Vermiform appendix (tissue), 1 donor: ENCODE data around the genes VPS52 and WDR46.

DNA sequence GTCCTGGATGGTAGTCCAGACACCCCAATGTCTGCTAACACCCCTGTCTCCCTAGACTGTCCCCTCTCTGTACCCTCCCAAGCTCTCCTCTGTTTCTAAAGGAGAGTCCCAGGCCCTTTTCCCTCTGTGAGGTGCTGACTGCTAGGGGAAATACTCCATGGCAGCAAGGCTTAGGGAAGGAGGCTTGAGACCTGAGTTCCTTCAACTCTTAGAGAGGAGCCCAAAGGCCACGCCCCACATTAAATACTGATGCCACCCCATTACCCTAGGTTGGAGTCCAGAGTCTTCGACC, 9.1 kb upstream of the GPSM3 start:
- PRO-cap: unidirectional peak, minus-strand start at position 90 of the sequence

DNA sequence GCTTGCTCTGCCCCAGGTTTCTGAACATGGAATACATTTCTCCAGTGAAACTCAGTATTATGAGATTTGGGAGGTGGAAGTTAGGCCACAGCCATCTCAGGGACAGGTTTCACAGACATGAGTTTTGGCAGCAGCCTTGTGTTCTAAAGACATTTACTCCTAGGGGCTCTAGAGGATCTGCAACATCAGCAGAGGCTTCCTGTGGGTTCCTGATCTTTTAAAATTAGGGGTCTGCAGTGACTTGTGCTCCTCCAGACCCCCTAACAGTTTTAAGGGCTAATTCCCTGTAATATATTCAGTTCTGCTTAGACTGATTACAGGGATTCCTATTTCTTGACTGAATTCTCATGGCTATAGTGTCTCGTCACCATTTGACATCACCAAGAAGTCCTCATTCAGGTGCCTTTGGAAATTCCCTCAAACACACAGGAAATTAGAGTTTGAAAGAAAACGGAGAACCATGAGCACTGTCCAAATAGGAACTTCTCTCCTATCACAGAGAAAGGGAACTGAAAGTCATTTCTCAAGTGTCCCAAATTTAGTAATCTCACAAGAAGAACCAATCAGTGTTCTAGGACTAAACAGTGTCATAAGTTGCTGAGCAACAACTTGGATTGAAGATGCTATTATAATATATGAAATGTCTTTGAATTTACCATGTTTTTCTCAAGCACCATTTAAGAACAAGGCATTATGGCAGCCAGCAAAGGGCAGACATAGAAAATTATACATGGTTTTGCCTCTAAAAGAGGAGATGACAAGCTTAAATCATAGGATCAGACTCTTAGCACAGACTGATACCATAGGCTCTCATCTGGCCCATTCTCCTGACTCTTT, 2.4 kb upstream of the HLA-DRA start:
- PRO-cap: bidirectional peak, plus-strand start at position 436 of the sequence, minus-strand start at position 488 of the sequence

GRCh38 chr6:32441879-32442460, 2.3 kb downstream of the HLA-DRA start:
- PRO-cap: no peak

GRCh38 chr6:32519371-32519707, 10.7 kb downstream of the HLA-DRB5 start:
- PRO-cap: no peak

GRCh38 chr6:32580205-32580897, 9.3 kb downstream of the HLA-DRB1 start:
- PRO-cap: no peak

DNA sequence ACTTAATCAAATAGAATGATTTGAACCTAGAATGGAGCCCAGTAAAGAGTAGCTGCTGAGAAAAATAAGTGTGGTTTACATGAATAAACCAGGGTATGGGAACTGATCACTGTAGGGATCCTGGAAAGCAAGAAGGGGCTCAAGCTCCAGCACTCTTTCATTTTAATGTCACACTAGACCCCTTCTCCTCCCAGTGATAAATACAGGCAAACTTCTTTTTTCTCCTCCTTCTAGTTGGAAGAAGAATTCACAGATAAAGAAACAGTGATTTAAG, 1.8 kb downstream of the HLA-DRB1 start:
- PRO-cap: no peak

- PRO-cap: no peak
These were observed 1.4 kb downstream of the HLA-DRB1 start for GRCh38 chr6:32588138-32588810.

- PRO-cap: bidirectional peak, plus-strand start at chr6:32610038, minus-strand start at chr6:32609867; bidirectional peak, plus-strand start at chr6:32610329, minus-strand start at chr6:32610316
These were observed 20.1 kb upstream of the HLA-DRB1 start for GRCh38 chr6:32609331-32610605.

DNA sequence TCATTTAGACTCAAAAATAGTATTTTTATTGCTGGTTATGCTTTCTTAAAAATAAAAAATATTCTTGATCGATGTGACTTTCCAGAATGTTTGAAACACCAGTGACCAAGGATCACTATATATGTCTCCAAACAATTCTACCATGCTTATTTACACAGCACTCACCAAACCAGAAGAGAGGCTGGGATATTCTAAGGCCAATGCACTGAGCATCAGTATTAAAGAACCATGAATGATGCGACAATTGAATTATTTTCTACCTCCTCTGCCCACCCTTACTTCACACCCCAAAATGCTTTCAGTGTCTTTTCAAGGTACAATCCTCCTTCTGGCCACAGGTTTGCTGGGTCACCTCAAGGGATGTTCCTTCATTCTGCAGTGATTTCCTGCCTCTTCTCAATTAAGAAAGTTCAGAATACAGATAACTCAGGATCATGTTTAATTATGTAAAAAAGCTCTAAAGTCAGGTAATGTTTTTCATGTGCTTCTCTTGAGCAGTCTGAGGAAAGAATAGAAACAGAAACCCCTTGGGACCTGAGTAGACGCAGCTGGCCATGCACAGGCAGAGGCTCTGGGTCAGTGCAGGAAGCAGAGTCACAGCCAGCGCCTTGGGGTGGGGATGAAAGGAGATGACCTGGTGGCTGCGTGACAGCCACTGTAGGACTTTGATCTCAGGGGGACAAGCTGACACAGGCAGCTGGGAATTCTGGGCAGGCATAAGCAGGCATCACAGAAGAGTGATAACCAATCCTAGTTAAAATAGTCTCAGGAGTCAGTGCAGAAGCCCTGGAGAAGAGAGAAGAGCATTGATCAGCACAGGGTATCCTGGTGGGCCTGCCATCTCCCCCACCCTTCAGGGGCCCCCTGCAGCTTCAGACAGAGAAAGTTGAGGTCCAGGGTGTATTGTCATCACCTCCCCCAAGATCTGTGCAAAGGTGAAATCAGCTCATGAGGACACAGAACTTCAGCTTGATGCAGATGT, 6.7 kb downstream of the HLA-DQB1 start:
- PRO-cap: unidirectional peak, plus-strand start at position 538 of the sequence

GRCh38 chr6:32850153-32850772, 3.2 kb downstream of the TAP1 start:
- PRO-cap: no peak

- PRO-cap: no peak
These were observed 853 bp downstream of the PSMB9 start for GRCh38 chr6:32854799-32855291.

GRCh38 chr6:32943923-32944290, 3.1 kb upstream of the HLA-DMB start:
- PRO-cap: no peak

- PRO-cap: bidirectional peak, plus-strand start at chr6:32971708, minus-strand start at chr6:32971601; bidirectional peak, plus-strand start at chr6:32972202, minus-strand start at chr6:32972073
These were observed 3.1 kb downstream of the BRD2 start for GRCh38 chr6:32971295-32972108.

DNA sequence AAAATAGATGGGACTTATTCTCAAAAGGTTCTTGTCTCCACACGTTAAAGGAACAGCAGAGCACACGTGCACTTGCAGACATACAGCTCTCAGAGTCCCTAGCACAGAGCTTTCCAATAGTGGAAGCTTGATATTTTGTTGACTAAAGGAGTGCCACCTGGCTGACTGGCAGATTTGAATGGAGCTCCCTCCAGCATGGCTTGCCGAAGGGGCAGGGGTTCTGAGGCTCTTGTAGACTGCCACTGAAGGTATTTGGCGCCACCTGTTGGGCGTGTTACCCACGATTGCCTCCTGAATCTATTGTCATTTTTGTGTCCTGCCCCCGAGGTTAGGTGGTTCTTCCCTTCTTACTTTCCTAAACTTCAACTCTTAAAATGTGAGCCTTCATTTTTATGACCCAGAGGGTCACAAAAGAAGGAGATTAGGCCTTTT, 16.3 kb downstream of the BRD2 start:
- PRO-cap: no peak

DNA sequence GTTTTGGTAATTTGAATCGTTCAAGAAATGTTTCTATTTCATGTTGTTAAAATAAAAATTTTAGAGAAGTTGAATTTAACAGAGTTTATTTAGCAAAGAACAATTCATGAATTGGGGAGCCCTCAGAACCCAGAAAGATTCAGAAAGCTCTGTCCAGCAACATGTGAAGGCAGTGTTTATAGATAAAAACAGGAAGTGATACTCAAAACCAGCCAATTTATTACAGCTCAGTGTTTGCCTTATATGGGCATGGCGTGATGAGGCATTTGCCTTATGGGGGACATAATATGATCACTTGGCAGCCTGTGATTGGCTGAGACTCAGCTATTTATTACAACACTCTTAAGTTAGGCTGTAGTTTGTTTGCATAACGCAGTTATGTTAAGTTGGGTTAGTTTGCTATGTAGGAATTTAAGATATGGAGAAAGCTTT, 13.8 kb upstream of the HLA-DPB1 start:
- PRO-cap: unidirectional peak, minus-strand start at position 139 of the sequence

DNA sequence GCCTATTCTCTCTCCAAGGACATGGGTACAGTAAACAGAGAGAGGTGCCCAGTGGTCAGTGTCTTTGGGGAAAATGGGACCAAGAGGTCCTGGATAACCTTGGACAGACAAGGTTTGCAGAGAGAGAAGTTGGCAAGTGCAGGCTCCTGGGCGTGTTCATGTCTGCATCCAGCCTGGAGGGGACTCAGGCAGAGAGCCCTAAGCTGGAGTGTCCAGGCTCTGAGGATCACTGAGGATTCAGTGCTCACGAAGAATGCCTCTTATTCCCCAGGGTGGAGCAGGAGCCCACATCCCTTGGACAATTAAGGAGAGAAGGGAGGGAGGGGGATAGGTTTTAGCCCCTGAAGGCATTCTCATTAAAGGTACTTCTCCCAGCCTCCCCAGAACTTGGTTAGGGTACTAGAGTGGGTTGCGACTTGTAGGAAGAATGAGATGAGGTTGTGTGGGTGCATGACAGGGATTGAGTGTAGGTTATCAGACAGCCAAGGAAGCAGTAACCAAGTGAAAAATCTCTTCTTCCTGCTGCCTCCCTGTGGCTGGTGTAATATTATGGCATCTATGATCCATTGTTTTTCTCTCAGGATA, 623 bp downstream of the HLA-DPB1 start:
- PRO-cap: bidirectional peak, plus-strand start at position 424 of the sequence, minus-strand start at position 462 of the sequence

DNA sequence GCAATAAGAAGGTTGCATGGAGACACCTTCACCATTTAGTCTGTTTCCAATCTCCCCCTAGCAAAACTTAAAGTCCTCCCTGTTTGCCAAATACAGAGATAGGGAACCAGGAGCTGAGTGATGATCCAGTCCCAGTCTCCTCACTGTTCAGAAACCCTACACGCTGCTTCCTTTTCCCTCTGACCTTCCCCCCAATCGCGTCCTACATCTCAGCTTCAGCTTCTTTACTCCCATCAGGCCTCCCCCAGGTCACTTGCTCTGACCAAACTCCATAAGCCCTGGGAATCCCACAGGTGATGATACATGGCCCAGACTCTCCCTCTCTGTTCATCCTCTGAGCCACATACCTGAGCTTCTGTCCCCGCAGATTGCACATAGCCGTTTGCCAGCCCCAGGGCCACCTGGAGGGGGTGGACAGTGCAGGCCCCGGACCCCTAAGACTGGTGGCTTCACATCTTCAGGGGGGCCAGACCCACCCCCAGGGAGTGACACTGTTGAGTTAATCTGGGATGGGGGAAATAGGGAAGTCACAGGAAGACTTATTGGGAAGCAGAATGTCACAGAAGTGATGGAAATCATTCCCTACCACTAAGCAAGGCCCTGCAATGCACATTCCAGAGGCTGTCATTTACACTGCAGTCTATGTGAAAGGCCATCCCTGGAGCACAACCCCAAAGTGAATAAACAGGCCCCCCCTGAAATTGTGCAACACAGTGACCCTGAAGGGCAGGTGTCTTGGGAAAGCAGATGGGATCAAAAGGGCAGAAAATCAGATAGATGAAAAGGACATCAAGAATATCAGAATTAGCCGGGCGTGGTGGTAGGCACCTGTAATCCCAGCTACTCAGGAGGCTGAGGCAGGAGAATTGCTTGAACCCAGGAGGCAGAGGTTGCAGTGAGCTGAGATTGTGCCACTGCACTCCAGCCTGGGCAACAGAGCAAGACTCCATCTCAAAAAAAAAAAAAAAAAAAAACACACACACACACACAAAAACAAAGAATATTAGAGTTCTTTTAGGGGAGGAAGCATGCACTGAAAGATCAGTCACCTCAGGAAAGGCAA, 2.2 kb downstream of the RXRB start:
- PRO-cap: no peak

GRCh38 chr6:33271524-33272200, at the start of gene VPS52:
Gene VPS52, minus strand, starts transcription at chr6:33271876.
- PRO-cap: unidirectional peak, minus-strand start at chr6:33271688; bidirectional peak, plus-strand start at chr6:33272077, minus-strand start at chr6:33271842

GRCh38 chr6:33288802-33289885, at the start of gene WDR46:
Gene WDR46, minus strand, starts transcription at chr6:33289239.
- PRO-cap: unidirectional peak, minus-strand start at chr6:33289015; unidirectional peak, minus-strand start at chr6:33289205; unidirectional peak, plus-strand start at chr6:33289601

DNA sequence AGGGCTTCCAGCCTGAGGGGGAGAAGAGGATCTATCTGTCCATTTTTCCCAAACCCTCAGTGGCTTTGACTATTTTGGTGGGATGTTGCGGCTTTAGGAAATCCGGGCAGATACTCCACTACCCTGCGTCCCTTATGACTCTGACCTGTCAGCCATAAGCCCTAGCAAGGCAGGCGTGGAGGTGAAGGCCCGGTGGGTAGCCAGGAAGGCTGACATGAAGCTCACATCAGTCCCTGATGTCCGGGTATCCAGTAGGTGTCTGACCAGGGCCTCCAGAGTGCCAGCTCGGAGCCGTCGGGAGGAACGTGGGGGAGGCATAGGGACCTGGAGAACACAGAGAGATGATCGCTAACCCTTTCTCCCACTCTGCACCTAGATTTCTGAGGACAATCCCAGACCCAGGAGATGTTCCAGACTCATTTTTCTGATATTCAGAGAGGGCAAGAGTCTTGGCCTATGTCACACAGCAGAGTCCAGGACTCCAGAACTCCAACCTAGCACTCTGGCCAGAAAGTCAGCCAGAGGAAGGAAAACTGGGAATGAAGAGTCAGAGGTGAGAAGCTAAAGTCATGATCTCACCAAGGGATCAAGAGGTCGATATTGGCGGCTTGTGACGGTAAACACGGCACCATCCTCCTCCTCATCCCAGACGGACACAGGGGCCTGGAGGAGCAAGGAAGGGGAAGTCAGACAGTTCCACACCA, 2.1 kb downstream of the RGL2 start:
- PRO-cap: no peak